Esophagus muscularis mucosa (tissue), 4 donors: ENCODE measurements around the genes CADM4, SMG9, KCNN4, ZNF224, ZNF226 and IGSF23.

- PRO-cap, result no peak
- RAMPAGE, long total RNA, 4 experiments, result no peak in any of the 4 experiments
Observed at GRCh38 chr19:42461501-42462204, 18.9 kb upstream of the CXCL17 start.

GRCh38 chr19:42558691-42558940 lies 30.3 kb upstream of the CEACAM1 start:
- PRO-cap, result no peak
- RAMPAGE, long total RNA, 4 experiments, result no peak in any of the 4 experiments

GRCh38 chr19:43414486-43414770 lies 262 bp upstream of the TEX101 start:
- PRO-cap, result no peak
- RAMPAGE, long total RNA, 4 experiments, result no peak in any of the 4 experiments

DNA sequence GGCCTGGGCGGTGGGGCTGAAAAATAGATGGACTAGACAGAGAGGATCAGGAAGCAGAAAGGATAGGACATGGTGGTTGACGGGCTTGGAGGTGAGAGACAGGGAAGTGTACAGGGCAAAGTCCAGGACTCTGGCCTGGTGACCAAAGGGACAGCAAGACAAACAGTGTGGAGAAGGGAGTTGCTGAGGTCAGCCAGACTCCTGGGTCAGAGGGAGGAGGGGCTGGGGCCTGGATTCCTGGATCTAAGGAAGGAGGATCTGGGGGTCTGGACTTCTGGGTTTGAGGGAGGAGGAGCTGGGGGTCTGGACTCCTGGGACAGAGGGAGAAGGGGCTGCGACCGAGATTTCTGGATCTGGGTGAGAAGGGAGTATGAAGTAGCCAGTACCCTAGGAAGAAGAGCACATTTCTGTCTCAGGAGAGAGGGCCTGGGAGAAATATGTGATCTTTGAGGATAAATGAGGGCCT lies 5.4 kb downstream of the PHLDB3 start:
- PRO-cap, result no peak
- RAMPAGE, long total RNA, 4 experiments, result no peak in any of the 4 experiments

DNA sequence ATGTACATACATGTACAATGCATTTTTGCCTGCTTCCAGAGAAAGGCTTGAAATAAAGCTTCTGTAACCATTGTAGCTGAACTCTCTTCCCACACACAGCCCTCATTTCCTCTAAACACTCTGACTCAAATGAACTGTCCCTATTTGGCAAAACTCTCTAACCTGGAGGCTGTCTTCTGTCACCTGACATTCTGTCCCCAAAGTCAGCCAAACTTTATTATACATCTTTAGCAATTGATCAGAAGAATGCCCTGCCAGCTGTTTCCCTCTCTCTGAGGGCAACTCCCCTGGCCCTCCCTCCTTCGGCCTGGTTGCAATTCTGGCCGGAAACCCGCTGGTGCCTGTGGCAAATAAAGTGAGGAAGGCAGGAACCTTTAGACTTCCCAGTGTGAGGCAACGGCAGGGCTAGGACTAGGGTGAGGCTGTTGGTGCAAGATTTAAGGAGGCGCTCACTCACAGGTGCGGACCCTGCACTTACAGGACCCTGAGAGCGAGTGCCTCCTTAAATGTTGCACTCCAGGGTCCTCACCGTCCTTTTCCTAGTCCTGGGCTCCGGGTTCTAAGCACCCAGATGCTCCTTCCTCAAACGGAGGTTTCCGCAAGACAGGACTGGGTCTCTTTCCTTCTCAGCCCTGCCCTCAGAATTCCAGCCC lies 1.6 kb downstream of the ETHE1 start:
- PRO-cap, result bidirectional peak, plus-strand start at position 377 of the sequence, minus-strand start at position 321 of the sequence
- RAMPAGE, long total RNA, 4 experiments, result no peak in any of the 4 experiments

DNA sequence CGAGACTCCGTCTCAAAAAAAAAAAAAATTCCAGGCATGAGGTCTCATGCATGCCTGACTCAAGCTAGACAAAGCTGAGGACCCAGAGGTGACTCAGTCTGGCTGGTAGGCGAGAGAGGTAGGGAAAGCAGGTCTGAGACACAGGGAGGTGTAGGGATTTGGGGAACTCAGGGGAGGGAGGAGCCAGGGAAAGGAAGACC lies 2.6 kb upstream of the ETHE1 start:
- PRO-cap, result no peak
- RAMPAGE, long total RNA, 4 experiments, result no peak in any of the 4 experiments

GRCh38 chr19:43639321-43640546 lies at the start of gene CADM4:
Gene CADM4 (minus strand): TSS chr19:43639850.
- PRO-cap, result bidirectional peak, plus-strand start at chr19:43639934, minus-strand start at chr19:43639821
- RAMPAGE, long total RNA, 4 experiments, result no peak in any of the 4 experiments

DNA sequence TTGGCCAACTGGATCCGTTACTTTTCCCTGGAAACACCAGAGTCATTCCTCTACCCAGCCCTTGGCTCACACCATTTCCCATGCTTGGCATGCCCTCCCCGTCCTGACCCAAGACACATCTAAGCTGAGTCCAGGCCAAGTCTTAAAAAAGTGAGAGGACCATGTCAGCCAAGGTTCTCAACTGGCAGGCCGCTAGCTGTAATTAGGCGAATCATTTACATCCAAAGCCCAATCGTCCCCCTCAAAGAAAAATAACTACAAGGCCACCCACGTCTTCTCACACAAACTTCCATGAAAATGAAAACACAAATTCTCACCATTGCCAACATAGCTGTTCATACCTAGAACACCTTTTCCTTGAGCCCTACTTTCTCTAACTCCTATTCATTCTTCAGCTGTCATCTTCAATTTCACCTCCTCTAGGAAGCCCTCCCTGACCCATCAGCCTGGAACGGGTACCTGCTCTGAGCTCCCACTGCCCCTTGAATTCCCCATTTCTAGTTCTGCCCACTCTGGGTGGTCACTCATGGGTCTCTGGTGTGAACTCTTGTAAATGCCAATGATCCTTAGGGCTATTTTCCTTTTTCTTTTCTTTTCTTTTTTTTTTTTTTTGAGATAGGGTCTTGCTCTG lies 11.3 kb downstream of the PLAUR start:
- PRO-cap, result no peak
- RAMPAGE, long total RNA, 4 experiments, result no peak in any of the 4 experiments

DNA sequence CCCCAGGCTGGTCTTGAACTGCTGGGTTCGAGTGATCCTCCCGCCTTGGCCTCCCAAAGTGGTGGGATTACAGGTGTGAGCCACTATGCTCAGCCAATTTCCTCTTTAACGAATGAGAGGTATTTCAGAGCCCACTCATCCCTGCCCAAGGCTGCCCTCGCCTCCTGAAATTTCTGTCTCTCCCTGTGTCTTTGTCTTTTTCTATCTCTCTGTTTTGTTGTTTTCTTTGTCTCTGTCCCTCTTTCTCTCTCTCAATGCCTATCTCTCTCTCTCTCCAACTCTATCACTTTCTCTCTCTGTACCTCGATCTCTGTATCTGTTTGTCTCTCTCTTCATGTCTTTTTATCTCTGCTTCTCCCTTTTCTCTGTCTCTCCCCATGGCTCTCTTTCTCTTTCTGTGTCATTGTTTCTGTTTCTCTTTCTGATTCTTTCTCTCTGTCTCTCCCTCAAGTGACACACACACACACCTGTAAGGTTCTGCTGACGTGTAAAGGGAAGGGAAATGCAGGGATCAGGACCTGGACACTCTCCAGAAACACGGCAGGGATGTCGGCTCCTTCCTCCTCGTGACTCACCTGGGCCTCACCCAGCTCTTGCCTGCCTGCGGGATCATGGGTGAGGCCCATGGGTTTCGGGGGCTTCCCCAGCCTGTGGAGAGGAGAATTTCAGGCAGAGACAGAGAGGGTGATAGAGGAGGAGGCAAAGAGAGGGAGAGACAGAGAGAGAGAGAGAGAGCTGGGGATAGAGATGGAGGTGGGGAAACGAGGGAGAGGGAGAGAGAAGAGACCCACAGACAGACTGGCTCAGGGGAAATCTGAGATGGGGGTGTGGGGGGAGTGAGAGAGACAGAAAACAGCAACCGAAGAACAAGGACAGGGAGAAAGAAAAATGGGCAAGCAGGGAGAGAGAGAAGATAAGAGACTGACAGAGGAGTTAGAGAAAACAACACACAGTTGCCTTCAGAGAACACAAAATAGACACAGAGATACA lies 5.4 kb upstream of the PLAUR start:
- PRO-cap, result no peak
- RAMPAGE, long total RNA, 4 experiments, result no peak in any of the 4 experiments

DNA sequence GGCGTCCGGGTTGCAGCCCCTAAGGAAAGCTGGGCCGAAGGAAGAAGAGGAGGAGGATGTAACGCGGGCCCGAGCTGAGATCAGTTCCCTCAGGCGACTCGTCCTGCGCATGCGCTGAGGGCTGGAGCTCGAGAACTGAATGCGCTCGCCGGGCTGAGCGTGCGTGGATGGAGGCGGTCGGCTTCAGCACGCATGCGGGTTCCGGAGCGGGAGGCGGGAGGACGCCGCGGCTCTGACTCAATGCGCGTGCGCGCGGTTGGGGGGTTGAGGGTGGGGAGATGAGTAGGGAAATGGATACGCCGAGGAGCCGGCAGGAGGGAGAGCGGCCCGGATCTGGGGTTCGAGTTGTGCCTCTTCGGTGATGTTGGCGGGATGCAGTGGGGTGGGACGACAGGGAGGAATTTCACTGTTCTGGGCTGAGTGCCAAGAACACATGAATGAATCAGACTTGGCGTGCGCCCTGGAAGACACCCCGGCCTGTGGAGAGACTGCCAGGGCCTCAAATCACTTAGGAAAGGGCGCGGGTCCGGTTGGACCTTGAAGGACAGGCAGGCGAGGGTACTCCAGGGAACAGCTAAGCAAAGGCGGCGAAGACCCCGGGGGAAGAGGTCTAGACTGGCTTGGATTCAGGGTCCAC lies at the start of gene SMG9:
Gene SMG9, minus strand, starts transcription at position 141 of the 637 bp plus-strand sequence.
- PRO-cap, result bidirectional peak, plus-strand start at position 267 of the sequence, minus-strand start at position 103 of the sequence; bidirectional peak, plus-strand start at position 502 of the sequence, minus-strand start at position 349 of the sequence
- RAMPAGE, long total RNA, 4 experiments, result start-site peak on the minus strand in 2 of 4 experiments, centred at positions 103 to 111 of the sequence, 184 to 436 reads per replicate

- PRO-cap, result no peak
- RAMPAGE, long total RNA, 4 experiments, result no peak in any of the 4 experiments
Observed at GRCh38 chr19:43776297-43776904, 4.4 kb downstream of the KCNN4 start.

DNA sequence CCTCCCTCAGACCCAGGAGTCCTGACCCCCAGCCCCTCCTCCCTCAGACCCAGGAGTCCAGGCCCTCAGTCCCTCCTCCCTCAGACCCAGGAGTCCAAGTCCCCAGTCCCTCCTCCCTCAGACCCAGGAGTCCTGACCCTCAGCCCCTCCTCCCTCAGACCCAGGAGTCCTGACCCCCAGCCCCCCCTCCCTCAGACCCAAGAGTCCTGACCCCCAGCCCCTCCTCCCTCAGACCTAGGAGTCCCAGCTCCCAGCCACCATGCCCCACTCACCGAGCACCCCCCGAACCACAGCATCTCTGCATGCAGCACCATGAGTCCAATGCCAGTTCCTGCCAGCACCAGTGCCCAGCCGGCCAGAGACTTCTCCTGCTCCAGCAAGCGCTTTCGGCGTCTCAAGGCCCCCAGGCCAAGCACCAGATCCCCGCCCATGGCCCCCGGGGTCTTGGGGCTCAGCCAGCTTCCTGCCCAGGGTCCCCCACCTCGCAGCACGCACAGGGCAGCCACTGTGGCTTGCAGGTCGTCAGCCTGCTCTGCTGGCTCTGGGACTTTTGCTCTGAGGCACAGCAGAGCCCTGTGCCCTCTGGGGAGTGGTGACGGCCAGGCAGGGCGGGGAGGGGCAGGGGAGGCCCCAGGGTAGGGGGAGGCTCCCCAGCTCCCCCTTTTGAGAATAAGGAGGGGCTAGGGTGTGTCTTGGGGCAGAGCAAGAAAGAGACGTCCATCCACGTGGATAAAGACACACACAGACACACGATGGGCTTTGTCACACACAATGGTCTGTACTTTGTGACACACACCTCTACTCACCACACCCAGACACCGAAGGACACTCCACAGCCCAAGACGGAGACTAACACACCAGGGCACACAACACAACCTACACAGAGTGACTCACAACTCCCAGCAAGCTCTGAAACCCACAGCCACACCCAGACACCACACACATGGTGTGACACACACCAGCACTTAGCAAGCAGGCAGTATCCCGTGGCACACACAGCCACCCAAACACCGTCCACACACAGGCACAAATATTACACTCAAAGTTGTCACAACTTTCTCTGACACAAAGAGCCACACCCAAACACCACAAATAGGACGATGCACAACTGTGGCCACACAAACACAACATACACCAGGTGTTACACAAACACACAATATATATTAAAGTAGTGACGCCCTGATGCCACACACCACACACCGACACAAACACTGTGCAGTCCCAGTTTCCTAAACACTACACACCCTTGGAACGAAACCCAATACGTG lies at the start of gene KCNN4:
Gene KCNN4, minus strand, starts transcription at position 543 of the 1,268 bp plus-strand sequence.
- PRO-cap, result unidirectional peak, minus-strand start at position 543 of the sequence
- RAMPAGE, long total RNA, 4 experiments, result no peak in any of the 4 experiments

- PRO-cap, result bidirectional peak, plus-strand start at chr19:44094361, minus-strand start at chr19:44094263
- RAMPAGE, long total RNA, 4 experiments, result start-site peak on the plus strand in 4 of 4 experiments, at chr19:44094350-44094420 at its widest, 20 to 86 reads per replicate
Observed at GRCh38 chr19:44094055-44094781, at the start of gene ZNF224. Gene ZNF224 (plus strand): TSS chr19:44094361.

DNA sequence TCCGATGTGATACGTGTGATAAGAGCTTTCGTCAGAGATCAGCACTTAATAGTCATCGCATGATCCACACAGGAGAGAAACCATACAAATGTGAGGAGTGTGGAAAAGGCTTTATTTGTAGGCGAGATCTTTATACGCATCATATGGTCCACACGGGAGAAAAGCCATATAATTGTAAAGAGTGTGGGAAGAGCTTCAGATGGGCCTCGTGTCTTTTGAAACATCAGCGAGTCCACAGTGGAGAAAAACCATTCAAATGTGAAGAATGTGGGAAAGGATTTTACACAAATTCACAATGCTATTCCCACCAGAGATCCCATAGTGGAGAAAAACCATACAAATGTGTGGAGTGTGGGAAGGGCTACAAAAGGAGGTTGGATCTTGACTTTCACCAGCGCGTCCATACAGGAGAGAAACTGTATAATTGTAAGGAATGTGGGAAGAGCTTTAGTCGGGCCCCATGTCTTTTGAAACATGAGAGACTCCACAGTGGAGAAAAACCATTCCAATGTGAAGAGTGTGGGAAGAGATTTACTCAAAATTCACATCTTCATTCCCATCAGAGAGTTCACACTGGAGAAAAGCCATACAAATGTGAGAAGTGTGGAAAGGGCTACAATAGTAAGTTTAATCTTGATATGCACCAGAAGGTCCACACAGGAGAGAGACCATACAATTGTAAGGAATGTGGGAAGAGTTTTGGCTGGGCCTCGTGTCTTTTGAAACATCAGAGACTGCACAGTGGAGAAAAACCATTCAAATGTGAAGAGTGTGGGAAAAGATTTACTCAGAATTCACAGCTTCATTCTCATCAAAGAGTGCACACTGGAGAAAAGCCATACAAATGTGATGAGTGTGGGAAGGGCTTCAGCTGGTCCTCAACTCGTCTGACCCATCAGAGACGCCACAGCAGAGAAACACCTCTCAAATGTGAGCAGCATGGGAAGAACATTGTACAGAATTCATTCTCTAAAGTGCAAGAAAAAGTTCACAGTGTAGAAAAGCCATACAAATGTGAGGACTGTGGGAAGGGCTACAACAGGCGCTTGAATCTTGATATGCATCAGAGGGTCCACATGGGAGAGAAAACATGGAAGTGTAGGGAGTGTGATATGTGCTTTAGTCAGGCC lies 5.7 kb upstream of the ZNF225 start:
- PRO-cap, result no peak
- RAMPAGE, long total RNA, 4 experiments, result no peak in any of the 4 experiments

- PRO-cap, result no peak
- RAMPAGE, long total RNA, 4 experiments, result start-site peak on the plus strand in 1 of 4 experiments, at chr19:44131107-44131528 at its widest, 5 reads per replicate
Observed at GRCh38 chr19:44130819-44131957, 10.2 kb upstream of the ZNF234 start.

GRCh38 chr19:44164377-44165492 lies at the start of gene ZNF226:
Gene ZNF226 (plus strand): TSS chr19:44165100.
- PRO-cap, result bidirectional peak, plus-strand start at chr19:44165086, minus-strand start at chr19:44164868
- RAMPAGE, long total RNA, 4 experiments, result start-site peak on the plus strand in 4 of 4 experiments, at chr19:44165103-44165133 at its widest, 91 to 308 reads per replicate

- PRO-cap, result no peak
- RAMPAGE, long total RNA, 4 experiments, result no peak in any of the 4 experiments
Observed at GRCh38 chr19:44176005-44176706, 11.3 kb downstream of the ZNF226 start.

DNA sequence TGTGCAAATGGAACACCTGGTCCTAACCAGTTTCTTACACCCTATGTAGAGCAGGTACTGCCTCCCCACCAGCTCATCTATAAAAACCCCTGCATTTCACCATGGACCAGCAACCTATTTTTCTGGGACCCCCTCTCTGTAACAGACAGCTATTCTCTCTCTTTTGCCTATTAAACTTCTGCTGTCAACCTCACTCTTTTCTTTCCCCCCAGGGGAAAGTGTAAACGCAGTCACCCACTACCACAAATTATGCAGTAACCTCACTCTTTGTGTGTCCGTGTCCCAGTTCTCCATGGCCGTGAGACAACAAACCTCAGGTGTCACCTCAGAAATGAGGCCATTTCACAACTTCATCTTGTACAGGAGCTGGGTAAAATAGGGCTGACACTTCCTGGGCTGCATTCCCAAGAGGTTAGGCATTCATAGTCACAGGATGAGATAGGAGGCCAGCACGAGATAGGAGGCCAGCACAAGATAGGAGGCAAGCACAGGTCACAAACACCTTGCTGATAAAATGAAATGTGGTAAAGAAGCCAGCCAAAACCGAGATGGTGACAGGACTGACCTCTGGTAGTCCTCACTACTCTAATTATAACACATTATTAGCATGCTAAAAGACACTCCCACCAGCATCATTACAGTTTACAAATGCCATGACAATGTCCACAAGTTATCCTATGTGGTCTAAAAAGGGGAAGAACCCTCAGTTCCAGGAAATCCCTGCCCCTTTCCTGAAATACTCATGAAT lies 21.1 kb upstream of the IGSF23 start:
- PRO-cap, result no peak
- RAMPAGE, long total RNA, 4 experiments, result no peak in any of the 4 experiments

DNA sequence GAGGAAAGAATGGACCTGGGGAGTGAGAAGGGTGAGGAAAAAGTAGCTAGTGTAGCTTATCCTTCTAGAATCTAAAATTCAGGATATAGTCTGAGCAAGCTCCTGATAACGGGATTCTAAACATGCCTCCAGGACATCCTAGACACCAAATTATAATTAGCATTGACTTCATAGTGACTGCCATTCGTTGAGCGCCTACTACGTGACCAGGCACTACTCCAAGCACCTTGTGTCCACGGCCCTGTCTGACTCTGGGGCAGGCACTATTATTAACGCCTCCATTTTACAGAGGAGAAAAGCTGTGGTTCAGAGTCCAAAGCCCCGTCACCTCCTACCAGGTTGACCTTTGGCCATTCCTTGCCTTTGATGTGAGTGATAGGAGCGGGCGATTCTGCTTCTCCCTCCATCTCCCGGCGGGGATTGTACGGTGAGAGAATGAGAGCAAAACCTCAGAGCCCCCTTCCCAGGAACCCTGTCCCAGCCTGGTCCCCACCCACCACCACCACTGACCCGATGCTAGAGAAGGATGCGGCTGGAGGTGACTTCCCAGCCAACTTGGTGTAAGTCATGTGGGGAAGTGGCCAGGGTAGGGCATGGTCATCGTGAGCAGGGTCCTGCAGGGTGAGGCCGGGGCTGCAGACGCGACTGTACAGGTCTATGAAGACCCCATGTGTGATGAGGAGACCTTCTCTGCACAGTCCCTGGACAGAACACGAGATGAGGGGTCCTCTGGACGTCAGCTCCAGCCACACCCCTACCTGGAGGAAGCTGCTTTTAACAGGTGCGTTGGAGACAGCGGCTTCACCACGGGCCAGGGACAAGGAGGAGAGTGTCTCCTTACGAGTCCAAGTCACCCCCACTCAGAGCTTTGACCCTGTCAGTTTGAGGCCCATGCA lies at the start of gene IGSF23:
Gene IGSF23, plus strand, starts transcription at position 353 of the 896 bp plus-strand sequence.
- PRO-cap, result no peak
- RAMPAGE, long total RNA, 4 experiments, result no peak in any of the 4 experiments

DNA sequence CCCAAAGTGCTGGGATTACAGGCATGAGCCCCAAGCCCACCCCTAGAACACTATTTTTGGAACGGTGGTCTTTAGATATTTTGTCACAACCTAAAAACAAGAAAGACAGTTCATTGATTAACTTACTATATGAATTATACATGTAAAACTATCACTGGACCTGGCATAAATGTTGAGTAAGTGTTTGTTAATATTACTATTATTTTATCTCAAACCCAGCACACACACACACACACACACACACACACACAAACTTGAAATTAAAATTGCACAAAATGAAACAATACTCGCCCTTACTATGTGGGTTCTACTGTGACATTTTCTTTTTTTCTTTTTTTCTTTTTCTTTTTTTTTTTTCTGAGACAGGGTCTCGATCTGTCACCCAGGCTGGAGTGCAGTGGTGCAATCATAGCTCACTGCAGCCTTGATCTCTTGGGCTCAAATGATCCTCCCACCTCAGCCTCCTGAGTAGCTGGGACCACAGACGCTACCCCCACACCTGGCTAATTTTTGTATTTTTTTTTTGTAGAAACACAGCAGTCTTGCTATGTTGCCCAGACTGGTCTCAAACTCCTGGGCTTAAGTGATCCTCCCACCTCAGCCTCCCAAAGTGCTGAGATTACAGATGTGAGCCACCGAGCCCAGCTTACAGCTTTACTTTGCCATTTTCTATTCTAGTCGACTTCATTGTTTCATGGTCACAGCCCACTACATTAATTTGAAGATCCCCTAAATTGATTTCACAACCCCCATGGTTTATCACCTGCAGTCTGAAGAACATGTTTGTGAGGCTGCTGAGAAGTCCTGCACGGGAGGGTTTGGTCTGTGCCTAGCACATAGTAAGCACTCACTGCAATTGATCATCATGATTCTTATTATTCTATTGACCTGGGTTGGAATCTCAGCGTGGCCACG lies 3.6 kb downstream of the BCL3 start:
- PRO-cap, result no peak
- RAMPAGE, long total RNA, 4 experiments, result no peak in any of the 4 experiments